GM19239 (cell line): ENCODE measurements around the gene VRK3.

DNA sequence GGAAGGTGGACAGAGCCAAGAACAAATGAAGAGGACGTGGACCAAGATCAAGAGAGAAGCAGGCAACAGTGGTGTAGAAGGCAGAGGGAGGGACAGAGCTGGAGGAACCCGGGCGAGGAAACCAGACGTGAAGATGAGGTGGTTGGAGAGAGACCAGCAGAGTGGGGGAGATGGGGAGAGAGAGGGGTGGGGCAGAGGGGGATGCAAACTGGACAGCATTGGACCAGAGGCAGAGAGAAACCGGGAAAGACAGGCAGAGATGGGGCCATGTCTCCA lies 1.2 kb downstream of the FLT3LG start:
- RRBS: 93% methylated on average over 1 of the region's 5 CpGs

DNA sequence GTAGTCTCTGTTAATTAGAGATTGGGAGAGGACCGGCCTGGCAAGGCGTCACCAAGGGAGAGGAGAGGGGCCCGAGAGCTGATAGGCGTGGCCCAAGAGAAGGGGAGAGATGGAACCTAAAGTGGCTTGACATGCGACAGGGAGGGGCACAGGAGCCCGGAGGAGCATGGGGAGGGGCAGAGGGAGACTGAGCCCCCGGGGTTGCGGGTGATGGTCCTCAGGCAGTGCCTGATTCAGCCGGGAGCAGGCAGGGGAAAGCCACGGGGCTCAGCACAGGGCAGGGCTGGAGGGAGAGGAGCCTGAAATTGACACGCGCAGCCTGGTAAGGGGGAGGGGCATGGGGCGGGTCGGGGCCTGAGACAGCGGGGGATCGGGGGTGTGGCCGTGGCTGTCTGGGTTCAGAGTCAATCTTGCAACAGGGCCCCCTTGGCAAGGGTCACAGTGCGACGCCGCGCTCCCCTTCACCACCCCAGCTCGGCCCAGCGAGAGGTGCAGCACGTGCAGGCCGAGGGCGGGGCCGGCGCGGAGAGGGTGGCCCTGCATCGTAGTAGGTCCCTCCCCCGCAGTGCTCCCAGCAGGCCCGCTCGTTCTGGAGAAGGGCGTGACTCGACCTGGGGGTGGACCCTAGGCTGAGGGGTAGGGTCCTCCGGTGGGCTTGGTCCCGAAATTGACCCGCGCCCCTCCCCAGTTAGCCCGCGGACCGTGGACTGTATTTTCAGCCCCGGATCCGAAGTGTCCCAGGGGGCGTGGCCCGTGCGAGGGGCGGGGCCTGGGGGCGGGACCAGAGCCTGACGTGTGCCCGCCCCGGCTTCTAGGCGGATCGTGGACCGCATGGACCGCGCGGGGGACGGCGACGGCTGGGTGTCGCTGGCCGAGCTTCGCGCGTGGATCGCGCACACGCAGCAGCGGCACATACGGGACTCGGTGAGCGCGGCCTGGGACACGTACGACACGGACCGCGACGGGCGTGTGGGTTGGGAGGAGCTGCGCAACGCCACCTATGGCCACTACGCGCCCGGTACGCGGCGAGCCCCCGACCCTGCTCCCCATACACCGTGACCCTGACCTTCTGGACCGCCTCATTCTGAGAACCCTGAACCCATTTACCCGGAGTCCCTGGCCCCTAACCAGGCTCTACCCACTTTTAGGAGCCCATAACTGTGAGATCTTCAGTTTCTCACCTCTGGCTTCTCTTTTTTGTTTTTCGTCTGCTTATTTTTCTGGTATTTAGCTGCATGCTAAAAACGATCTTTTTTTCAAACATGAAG lies 6.0 kb downstream of the RCN3 start:
- RRBS: 3% methylated on average over 24 of the region's 95 CpGs

DNA sequence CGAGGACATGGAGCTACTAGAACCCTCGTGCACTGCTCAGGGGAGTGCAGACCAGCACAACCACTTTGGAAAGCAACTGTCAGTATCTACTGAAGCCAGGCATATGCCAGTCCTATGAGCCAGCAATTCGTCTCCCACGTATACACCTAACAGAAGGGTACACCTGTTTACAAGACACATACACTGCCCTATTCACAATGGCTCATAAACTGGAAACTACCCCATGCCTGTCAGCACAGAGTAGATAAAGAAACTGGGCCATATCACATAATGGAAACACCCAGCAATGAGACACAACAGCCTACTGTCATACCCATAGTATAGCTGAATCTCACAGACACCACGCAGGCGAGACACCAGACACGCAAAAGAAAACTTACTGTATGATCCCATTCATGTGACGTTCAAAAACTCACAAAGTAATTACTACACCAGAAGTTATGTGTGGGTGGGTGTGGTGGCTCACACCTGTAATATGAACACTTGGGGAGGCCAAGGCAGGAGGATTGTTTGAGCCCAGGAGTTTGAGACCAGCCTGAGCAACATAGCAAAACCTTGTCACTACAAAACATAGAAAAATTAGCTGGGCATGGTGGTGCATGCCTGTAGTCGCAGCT lies 15.7 kb downstream of the NOSIP start:
- RRBS: no CpG with 5 or more reads among the region's 9 CpGs

- RRBS: no CpG with 5 or more reads among the region's 9 CpGs
Observed at GRCh38 chr19:49677975-49678270, 852 bp downstream of the PRMT1 start.

DNA sequence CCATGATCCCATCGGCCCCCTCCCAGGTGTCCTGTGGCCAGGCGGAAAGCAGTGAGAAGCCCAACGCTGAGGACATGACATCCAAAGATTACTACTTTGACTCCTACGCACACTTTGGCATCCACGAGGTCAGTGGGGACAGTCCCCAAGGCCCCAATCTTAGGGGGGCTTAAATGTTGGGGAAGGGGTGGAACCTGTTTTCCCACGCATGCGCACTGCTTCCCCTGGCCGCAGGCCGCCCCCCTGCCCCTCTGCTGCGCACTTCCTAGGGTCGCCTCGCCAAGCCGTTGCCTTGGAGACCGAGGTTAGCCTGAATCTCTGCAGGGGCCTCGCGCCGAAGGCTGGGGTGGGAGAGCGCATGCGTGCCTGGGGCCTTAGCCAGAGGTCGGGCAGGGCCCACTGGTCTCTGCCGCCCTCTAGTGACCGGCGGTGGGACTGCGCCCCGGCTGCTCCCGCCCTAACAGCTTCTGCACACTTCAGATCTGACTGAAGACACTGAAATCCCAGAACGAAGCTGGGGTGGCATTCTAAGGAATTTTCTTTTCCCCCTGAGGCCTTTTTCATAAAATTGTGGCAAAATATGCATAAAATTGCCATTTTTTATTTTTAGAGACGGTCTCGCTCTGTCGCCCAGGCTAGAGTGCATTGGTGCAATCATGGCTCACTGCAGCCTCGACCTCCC lies 3.5 kb downstream of the PRMT1 start:
- RRBS: no CpG with 5 or more reads among the region's 31 CpGs

GRCh38 chr19:49718423-49718980 lies 27.6 kb downstream of the CPT1C start:
- RRBS: no CpG with 5 or more reads among the region's 14 CpGs

- RRBS: 89% methylated on average over 3 of the region's 22 CpGs
Observed at GRCh38 chr19:49727344-49728103, 35.6 kb downstream of the TSKS start.

- RRBS: no CpG with 5 or more reads among the region's 16 CpGs
Observed at GRCh38 chr19:49790601-49791420, 22.3 kb downstream of the FUZ start.

DNA sequence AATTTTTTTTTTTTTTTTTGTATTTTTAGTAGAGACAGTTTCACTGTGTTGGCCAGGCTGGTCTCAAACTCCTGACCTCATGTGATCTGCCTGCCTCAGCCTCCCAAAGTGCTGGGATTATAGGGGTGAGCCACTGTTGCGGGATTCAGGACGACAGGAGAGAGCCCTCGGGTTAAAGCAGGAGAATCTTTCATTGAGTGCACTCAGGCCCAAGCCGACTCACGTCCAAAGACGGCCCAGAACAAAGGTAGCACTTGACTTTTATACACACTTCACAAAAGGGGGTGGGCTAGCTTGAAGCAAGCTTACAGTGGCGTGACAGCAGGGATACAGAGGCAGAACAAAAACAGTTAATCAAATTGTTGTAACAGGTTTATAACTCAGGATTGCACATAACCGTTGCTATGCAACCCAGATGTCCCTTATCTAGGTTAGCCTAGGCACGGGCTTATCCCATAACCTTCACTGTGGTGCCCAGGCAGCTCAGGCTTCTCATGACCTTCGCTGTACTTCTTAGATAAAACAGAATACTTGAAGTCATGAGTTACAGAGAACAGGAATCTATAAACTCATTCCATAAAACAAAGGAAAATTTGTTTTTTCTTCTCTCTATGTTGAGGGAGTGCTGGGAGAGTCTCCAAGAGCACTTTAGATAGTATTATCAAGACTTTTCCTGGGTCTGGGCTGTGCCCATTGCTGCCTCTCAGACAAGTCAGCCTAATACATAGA lies 2.1 kb downstream of the MED25 start:
- RRBS: no CpG with 5 or more reads among the region's 10 CpGs

DNA sequence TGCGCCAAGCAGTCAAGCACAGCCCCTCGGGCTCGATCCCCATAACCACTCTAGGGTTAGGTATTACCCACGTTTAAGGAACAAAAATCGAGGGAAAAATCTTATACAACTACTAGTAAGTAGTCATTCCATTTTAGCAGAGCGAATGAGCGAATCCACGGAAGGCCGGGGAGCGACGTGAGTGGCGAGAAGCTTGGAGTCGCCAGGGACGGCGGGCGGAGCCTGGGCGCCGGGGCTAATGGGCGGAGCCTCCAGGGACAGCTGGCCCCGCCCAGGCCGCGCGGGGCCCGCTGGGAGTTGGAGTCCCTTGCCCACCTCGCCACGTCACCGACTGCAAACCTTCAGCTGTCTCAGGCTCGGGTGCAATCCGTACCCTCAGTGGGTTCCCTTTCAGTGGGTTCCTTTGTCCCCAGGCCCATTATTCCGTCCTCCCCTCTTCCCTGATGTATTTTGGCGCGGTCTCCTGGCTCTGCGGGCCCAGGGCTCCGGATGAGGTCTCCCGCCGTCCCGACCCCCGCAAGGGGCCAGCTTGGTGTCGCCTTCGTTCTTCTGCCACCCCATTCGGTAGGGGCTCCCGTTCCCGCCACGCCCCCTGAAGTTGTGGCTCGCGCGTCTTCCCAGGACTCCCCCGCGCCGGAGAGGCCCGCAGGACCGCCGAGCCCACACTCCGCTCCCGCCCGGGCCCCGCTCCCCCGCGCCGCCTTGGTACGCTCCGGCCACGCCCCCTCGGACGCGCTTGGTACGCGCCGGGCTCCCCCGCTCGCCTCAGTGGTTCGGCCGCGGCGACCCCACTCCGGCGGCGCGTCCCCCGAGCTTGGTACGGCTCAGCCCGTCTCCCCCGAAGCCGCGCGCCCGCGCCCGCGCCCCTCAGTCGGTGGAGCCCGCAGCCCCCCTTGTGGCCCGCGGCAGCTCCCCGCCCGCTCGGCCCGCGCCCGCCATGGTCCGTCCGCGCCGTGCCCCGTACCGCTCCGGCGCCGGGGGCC lies 16.7 kb downstream of the PNKP start:
- RRBS: 2% methylated on average over 31 of the region's 109 CpGs

GRCh38 chr19:49930082-49930375 lies 725 bp upstream of the NUP62 start:
- RRBS: no CpG with 5 or more reads among the region's 11 CpGs

GRCh38 chr19:49954016-49954772 lies 6.8 kb downstream of the SIGLEC11 start:
- RRBS: no CpG with 5 or more reads among the region's 13 CpGs

GRCh38 chr19:50024532-50025613 lies at the start of gene VRK3:
Gene VRK3 (minus strand): TSS chr19:50025372.
- RRBS: 1% methylated on average over 10 of the region's 64 CpGs

DNA sequence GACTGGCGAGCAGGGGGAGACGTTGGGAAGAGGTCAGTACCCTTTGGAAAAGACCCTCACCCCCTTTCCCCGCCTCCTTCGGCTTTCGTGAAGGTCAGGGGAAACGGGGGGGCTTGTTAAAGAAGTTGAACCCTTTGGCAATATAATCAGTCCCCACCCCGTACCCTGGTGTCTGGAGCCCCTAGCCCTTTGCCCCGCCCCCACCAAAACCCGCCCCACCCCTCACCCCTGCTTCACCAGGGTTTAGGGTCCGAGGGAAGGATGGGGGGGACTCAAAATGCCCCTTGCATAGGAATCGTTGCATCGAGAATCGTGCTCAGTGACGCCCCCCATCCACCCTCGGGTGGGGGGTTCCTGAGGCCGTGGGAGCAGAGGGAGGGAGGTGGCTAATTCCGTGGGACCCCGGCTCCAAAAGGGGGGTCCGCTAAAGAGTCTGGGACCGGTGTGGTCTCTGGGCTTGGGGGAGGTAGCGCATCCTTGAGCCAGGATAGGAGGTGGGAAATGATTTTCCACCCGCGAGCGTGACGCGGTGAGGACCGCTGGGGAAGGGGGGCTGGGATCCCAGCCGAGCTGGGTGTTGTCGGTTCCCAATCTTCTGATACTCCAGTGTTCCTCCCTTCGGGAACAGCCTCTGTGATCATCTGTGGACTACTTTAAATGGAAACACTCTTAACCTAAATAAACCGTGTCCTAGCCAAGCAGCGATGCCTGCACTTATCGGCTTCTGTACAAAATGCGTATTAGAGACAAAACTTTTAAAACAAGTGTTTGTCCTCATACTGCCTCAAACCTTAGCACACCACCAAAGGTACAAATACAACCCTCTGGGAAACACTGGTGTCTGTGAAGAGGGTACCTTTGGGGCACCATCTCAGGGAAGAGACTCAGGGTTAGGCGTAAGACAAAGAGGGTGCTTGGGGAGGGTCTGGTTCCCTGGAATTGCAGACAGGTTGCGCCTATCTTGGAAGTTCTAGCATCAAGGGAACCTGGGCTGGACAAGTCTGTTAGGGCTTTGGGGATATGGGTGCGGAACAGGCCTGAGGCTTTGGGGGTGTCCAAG lies 16.2 kb downstream of the KCNC3 start:
- RRBS: no CpG with 5 or more reads among the region's 37 CpGs

GRCh38 chr19:50347091-50347578 lies 18.0 kb upstream of the KCNC3 start:
- RRBS: no CpG with 5 or more reads among the region's 8 CpGs

DNA sequence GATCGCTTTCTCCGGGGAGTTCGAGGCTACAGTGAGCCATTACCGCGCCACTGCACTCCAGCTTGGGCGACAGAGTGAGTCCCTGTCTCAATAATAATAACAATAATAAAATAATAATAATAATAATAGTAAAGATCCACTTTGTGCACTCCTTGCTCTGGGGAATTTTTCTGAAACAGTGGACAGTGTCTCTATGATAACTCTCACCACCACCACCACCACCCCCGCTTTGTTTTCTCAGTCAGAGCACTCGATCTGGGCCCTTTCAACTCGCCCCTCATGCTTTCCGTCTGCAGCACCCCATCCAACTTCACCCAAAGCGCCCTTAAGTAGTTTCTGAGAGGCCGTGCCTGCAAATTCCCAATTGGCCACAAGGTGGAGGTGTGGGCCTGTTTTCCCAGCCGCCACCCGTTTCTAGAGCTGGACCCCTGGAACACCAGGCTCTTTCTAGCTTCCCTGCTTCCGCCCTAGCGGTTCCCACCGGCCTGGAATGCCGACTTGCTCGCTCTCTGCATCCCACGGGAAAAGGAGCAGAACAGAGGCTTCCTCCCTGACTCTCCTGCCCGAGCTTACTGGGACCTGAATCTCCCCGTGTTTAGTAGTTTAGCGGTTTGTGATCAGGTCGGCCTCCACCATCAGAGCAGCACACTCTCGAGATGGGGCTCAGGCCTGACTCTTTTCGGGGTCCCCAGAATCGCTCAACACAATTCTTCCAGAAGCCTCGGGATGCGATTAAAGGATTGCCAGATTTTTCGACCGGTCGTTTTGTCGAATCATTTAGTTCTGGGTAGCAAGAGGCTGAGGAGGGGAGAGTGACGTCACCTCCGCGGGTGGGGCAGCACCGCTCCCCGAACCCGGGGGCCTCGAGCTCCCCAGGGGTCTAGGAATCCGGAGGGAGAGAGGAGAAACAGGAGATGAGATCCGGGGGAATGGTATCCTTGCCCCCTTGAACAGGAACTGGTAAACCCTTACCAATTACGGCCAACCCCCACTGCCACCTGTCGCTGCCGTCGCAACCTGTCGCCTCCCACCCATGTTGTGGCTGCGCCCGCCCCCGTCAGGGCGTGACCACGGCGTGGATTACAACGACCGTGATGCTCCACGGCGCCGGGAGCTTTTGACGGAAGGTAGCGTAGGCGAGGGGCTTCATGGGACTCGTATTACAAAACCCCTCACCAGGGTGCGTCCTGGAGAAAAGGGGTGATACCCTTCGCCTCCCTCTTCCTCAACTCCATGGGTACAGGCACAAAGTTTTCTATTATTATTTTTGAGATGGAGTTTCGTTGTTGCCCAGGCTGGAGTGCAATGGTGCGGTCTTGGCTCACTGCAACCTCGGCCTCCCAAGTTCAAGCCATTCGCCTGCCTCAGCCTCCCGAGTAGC lies 8.1 kb downstream of the NAPSA start:
- RRBS: 14% methylated on average over 10 of the region's 69 CpGs

DNA sequence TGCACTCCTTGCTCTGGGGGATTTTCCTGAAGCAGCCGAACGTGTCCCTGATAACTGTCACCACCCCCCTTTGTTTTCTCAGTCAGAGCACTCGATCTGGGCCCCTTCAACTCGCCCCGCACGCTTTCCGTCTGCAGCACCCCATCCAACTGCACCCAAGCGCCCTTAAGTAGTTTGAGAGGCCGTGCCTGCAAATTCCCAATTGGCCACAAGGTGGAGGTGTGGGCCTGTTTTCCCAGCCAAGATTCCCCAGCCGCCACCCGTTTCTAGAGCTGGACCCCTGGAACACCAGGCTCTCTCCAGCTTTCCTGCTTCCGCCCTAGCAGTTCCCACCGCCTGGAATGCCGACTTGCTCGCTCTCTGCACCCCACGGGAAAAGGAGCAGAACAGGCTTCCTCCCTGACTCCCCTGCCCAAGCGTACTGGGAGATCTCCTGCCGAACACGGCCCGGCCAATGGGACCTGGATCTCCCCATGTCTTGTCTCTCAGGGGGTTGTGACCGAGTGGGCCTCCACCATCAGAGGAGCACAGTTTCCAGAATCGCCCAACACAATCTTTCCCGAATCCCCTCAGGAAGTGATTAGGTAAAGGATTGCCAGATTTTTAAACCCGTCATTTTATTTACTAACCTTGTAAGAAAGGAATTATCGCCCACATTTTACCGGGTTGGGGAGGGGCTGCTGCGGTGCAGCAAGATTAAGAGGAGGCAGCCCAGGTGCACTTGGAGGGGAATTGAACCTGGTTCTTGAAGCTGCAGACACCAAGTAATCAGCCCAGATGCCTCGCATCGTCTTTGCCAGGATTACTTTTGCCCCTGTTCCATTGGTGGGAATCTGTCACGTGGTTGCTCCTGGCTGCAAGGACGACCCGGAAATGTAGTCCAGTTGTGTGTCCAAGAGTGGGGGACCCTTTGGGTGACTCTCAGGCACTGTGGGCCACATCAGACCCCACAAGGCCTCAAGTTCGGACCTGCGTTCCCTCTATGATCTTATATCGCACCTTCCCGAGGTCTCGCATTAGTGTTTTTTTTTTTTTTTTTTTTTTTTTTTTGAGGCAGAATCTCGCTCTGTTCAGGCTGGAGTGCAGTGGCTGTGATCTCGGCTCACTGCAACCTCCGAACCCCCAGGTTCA lies 3.5 kb upstream of the NAPSA start:
- RRBS: no CpG with 5 or more reads among the region's 40 CpGs

DNA sequence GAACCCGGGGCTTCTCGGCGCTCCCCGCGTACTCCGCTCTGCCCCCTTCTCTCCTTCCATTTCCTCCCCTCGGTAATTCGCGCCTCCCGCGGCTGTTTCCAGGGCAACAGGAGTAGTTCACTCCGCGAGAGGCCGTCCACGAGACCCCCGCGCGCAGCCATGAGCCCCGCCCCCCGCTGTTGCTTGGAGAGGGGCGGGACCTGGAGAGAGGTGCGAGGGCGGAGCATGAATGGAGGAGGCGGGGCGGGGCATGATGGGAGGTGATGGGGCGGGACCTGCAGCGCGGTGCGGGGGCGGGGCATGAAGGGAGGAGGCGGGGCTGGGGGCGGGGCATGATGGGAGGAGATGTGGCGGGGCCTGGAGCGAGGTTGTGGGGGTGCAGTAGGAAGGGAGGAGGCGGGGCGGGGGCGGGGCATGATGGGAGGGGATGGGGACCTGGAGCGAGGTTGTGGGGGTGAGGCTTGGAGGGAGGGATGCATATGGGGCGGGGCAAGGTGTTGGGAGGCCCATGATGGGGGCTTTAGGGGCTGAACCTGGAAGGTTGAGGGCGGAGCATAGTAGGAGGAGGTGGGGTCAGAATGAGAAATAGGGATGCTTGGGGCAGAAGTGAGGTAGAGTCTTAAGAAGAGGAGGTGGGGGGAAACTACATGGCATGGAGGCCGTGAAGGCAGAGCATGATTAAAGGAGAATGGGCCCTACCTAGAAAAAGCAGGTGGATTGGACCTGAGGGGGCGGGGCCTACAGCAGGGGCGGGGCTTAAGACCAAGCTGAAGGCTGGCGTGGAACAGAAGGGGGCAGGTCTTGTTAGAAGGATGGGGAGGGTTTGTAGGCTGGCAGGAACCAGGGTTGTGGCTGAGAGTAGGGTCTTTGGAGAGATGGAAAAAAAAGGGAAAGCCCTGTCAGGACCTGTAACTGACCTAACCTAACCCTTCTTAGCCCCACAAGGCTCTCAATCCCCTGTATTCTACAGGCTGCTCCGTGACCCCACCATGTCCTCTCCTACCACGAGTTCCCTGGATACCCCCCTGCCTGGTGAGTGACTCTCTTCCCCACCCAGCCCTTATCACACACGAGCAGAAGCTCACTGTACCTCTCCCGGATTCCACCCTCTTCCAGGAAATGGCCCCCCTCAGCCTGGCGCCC lies 731 bp downstream of the NR1H2 start:
- RRBS: 99% methylated on average over 1 of the region's 49 CpGs

DNA sequence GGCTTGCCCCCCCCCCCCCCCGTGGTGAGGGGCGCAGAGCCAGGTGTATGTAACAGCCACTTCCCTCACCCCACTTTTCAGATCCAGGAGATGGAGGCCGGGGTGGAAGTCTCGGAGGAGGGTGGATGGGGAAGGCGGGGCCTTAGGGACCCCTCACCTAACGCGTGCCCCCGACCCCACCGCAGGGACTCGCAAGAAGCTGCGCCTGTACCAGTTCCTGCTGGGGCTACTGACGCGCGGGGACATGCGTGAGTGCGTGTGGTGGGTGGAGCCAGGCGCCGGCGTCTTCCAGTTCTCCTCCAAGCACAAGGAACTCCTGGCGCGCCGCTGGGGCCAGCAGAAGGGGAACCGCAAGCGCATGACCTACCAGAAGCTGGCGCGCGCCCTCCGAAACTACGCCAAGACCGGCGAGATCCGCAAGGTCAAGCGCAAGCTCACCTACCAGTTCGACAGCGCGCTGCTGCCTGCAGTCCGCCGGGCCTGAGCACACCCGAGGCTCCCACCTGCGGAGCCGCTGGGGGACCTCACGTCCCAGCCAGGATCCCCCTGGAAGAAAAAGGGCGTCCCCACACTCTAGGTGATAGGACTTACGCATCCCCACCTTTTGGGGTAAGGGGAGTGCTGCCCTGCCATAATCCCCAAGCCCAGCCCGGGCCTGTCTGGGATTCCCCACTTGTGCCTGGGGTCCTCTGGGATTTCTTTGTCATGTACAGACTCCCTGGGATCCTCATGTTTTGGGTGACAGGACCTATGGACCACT lies 4.7 kb upstream of the MYBPC2 start:
- RRBS: 7% methylated on average over 9 of the region's 45 CpGs

GRCh38 chr19:50485250-50485638 lies 8.6 kb upstream of the GARIN5A start:
- RRBS: no CpG with 5 or more reads among the region's 6 CpGs